ENCODE measurements around the genes LIPJ and ANKRD1.

GRCh38 chr10:88386931-88387603 is 196.1 kb downstream of the RNLS start:
- PRO-cap, 2 experiments, result peak in 2 of 2 experiments; most common plus-strand start chr10:88387448 (in 2); most common minus-strand start chr10:88387302 (in 2)

DNA sequence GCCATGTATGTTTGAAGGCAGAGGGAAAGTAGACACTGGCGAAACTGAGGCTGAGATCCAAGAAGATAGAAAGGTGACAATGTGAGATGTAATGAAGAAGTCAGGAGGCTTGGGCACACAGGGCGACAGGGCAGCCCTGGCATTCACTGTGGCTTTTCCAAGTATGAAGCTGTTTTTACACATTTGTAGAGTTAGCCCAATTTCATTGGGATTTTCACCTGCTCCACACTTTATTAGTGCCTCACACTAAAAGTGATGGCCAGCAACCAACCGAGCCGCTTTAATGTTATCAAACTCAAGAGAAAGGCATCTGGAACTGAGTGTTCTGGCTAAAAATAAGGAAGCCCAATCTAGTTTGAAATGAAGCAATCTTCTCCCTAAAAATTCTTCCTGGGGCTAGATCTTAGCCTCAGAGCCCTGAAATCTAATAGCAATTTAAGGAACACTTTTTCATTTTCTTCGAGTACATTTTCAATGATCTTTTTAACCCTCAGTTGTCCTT is 108.1 kb downstream of the RNLS start:
- PRO-cap, 2 experiments, result peak in 1 of 2 experiments; most common minus-strand start position 254 of the sequence (in 1)

- PRO-cap, 2 experiments, result no peak in any of the 2 experiments
Observed at GRCh38 chr10:88521092-88521601, 62.0 kb downstream of the RNLS start.

GRCh38 chr10:88586597-88587014 is at the start of gene LIPJ:
LIPJ (plus strand) TSS chr10:88586762.
- PRO-cap, 2 experiments, result no peak in any of the 2 experiments

- PRO-cap, 2 experiments, result no peak in any of the 2 experiments
Observed at GRCh38 chr10:88826197-88826886, 23.8 kb downstream of the LIPM start.

DNA sequence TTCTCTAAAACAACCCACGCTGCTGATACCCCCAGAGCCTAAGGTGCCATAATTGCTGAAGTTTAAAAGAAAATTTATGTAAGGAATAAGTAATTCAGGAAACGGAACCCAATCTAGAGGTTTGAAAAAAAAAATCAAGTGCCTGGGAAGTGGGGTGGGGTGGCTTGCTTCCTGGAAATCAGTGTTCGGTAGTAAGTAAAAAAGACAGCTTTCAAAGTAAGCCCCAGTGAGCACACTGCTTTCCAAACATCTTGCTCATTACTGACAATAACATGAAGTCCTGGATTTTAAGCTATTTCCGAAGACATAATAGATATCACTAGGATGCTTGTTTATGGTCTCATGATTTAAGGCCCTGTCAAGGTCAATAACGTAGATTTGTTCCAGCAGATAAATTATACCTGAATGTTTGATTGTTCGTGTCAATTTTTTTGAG is 1.2 kb downstream of the STAMBPL1 start:
- PRO-cap, 2 experiments, result no peak in any of the 2 experiments

DNA sequence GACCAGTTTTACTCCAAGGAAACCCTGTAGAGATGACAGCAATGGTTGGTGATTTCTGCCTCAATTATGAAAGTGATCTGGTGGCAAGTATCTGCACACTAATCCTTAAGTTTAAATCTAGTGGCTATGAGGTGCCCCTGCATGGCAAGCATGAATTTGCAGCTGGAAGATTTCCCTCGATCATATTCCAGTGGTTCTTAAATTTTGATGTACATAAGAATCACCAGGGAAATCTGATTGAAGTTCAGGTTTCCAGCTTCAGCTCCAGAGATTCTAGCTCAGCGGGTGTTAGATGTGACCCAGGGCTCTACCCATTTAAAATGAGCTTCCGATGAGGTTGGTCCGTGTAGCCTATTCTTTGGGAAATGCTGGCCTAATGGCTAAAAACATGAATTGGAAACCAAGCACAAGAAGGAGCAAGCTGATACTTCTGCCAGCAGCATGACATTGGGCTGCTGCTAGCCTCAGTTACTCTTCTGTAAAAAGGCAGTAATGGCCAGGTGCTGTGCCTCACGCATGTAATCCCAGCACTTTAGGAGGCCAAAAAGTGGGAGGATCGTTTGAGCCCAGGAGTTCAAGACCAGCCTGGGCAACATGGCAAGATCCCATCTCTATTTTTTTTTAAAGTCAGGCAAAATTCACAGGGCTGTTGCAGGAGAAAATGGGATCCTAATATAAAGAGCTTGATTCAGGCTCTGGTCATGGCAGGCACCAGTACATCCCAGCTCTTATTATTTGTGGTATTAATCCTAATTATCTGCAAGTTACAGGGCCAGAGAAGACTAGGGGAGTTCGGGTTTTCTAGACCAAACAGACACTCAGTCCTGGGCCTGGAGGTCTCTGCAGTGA is 19.5 kb downstream of the ACTA2 start:
- PRO-cap, 2 experiments, result no peak in any of the 2 experiments

DNA sequence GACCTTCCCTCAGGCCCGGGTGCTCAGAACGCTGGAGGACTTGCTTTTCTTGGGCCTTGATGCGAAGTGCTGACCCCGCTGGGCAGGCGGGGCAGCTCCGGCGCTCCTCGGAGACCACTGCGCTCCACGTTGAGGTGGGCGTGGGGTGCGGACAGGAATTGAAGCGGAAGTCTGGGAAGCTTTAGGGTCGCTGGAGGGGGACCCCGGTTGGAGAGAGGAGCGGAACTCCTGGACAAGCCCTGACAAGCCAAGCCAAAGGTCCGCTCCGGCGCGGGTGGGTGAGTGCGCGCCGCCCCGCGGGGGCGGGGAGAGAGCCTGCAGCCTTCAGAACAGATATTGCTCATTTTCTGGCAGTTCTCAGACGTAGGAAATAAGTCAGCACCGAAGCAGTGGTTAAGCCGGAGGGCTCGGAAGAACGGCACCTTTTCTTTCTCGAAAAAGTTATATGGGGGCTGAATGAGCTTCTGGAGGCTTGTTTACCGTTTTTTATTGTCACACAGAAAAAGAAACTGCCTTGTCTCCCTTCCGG is 545 bp downstream of the FAS start:
- PRO-cap, 2 experiments, result peak in 2 of 2 experiments; most common plus-strand start position 353 of the sequence (in 2); most common minus-strand start position 230 of the sequence (in 1)

DNA sequence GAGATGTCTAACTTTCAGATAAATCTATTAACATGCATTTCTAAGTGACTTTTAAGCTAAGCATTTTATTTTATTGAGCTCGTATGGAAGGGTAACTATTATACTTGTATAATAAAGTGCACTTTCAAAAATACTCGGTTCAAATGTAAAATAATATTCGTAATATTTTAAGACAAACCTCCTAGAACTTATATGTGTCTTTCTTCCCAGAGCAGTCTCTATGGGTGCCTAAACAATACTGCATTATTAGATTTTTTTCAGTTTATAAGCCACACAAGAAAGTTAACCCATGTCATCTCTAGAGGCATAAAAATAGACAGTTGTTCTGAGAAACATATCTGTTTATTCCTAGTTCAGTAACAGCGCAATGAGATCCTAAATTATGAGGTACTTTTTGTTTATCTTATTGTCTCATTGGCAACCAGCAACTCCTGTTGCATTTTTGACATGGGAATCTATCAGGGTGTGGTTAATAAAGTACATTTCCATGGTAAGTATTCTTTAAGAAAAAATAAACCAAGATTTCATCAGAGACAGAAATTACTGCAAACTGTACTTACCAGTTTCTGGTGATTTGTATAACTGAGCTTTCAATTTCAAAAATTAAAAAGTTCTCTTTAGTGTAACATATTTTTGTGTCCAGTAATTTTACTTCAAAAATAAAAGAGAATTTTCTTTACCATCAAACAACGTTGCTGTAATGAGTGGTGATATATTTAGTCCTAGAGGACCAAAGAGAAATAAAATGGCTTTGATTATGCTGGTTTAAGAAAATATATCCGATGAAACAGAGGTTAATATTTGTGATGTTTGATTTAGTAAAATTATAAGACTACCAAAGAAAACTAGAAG is 9.0 kb downstream of the FAS start:
- PRO-cap, 2 experiments, result no peak in any of the 2 experiments

DNA sequence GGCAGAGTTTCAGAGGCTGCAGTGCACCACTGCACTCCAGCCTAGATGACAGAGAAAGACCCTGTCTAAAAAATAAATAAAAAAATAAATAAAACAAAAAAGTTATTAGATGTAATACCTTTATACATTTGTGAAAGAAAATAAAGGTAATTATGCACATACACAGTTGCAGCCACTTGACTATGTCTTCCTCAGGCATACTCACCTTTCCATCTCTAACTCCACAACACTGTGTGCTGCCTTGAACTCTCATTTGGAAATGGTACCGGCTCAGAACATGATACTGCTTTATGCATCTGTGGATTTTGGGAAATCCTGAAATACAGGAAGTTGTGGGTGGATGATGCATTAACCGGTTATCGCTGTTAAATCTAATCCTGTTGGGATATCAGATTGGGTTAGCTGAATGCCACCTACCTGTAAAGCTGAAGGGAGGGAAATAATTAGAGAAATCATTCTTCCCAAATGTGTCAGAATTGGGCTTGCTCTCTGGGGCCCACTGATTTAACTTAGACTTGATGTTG is 54.1 kb downstream of the CH25H start:
- PRO-cap, 2 experiments, result peak in 1 of 2 experiments; most common minus-strand start position 261 of the sequence (in 1)

- PRO-cap, 2 experiments, result no peak in any of the 2 experiments
Observed at GRCh38 chr10:89242650-89243347, 8.8 kb downstream of the LIPA start.

GRCh38 chr10:89346247-89347277 is 18.8 kb downstream of the IFIT3 start:
- PRO-cap, 2 experiments, result no peak in any of the 2 experiments

DNA sequence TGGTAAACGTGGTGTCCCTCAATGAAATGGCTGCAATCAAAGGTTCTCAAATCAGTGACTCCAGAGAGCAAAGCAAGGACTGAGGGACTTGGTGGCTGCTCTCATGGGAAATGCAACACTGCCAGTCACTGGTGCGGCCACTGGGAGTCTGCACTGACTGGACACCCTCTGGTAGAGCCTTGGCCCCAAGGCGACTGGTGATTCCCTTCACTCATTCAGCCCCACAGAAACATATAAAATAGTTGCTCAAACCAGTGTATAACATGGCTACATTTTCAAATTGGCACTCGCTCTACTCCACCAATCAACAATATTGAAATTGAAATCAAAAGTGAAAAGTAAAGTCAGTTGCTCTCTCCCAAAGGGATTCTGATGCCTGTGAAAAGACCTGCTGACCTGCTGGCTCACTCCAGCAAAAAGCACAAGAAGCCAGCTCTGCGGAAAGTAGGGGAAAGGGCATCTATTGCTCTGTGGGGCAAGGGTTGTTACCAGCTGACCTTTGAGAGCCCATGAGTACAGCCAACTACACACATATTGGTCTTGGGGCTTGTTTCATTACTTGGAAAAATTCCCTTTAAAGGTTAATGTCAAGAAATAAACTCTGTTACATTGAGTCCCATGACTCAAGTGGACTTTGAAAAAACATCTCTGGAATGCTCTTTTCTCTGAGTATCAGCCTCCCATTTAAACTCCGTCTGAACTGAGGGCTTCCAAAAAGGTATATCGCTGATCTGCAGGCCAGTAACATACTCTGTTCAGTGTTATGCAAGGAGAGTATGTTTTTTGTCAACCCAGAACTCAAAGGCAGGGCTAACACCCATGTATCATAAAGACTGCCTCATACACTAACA is 53.4 kb downstream of the PANK1 start:
- PRO-cap, 2 experiments, result peak in 1 of 2 experiments; most common plus-strand start position 502 of the sequence (in 1); most common minus-strand start position 421 of the sequence (in 1)

DNA sequence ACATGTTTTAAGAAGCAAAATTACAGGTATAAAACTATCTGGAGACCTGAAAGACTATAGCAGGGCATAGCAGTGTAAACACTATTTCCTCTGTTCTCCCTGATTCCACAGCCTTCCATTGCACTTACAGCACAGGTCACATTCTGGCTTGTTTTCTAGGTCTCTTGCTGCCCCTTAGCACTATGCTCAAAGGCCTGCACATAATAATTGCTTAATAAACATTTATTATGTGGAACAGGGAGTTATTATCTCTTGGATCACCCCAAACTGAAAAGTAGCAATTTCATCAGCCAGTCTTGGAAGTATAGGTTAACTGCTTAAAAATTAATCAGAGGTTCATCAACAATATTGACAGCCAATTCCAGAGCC is 43.3 kb downstream of the PANK1 start:
- PRO-cap, 2 experiments, result no peak in any of the 2 experiments

- PRO-cap, 2 experiments, result no peak in any of the 2 experiments
Observed at GRCh38 chr10:90911671-90911987, 9.3 kb downstream of the ANKRD1 start.

DNA sequence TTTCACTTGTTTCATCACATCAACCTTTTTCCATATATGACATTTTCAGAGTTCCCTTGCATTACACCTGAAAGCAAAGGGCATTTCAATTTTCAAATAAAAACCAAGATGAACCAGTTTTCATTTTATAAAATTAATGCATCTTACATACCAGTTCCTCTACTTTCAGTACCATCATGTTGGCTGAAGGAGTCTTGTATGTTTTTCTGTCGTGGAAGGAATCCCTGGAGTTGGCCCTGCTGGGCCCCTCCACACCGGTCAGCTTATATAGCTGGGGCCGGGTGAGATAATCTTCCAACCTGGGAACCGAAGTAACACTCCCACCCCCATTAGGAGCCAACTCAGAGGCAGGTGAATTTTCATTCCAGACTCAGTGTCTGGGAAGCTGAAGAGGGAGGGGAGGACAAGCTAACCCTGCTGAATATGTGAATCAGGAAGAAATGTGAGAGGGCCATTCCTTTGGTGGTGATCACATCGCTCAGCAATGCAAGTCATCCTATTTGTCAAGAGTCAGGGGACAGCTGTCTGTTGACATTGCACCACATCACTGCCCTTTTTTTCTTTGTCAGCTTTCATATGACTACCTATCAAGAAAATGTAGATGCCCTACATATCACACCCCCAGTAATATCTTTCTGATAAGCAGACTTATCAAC is at the start of gene ANKRD1:
Gene ANKRD1 (minus strand): TSS at position 238 of the 656 bp plus-strand sequence.
- PRO-cap, 2 experiments, result peak in 2 of 2 experiments; most common plus-strand start position 362 of the sequence (in 1); most common minus-strand start position 238 of the sequence (in 2)

DNA sequence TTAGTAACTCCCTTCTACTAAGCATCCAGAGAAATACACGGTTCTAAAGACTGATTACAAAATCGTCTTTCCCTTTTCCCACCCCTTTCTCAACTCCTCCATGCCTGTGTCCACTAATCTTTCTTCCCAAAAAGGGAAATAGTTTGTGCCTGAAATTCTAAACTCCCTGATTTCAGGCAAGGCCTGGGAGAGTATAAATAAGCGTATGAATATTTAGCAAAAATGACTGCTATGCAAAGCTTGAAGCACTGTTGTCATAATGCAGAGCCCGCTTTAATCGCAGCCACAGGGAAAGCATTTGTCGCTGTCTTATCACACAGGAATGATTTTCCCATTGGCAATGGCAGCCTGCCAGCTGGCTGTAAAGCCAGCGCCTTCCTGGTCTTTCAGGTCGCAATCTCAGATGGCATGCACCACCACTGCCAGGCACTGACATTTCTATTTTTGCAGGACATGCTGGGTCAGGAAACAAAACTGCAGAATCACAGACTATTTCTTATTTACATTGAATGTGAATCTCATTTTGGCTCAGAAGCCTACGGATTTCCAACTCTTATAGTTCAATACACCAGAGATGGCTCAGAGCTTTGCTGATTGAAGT is 142.8 kb upstream of the PCGF5 start:
- PRO-cap, 2 experiments, result peak in 1 of 2 experiments; most common plus-strand start position 442 of the sequence (in 1); most common minus-strand start position 168 of the sequence (in 1)

DNA sequence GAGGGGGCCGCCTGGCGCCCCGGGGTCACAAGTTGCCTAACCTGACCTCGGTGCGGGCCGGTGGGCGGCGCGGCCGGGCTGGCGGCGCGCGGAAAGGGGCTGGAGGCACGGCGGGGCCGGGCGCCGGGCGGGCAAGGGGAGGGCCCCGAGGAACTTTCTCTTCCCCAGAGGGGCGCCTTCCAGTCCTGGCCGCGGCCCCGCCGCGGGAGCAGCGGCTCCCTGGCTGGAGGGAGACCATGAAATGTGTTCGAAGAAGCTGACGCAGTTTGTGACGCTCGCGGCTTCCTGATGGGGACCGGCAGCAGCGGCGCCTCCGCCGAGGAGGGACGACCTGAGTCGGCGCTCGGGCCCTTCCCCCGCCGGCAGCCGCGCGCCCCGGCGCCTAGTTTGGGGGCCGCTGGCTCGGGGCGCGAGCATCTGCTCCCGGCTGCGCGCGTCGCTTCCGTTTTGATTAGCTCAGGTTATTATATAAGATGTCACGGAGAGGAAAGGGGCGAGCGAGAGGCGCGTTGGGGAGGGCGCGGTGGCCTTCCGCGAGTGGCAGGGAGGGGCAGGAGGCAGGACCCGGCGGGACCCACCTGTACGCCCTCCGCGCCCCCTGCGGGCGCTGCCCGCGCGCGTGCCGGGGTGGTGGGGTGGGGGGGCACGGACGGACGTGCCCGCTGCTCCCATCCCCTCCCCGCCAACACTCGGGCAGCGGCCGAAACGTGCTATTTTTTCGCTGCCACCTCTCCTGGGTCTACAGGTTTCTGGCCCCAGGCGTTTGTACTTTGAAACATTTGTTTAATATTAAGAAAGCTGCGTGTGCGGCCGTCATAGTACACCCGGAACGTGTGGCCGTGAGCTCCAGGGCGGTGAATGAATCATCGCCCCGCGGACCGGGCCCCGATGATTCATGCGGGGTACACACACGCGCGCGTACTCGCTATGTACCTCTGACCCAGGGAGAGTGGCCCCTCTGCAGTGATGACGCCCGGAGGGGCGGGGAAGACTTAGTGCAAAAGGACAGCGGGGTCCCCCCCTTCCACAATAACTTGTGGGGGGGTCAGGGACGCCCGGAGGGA is 56.9 kb upstream of the PCGF5 start:
- PRO-cap, 2 experiments, result peak in 2 of 2 experiments; most common plus-strand start position 182 of the sequence (in 2); most common minus-strand start position 210 of the sequence (in 1)

- PRO-cap, 2 experiments, result no peak in any of the 2 experiments
Observed at GRCh38 chr10:91525796-91526539, 106.9 kb downstream of the PPP1R3C start.

DNA sequence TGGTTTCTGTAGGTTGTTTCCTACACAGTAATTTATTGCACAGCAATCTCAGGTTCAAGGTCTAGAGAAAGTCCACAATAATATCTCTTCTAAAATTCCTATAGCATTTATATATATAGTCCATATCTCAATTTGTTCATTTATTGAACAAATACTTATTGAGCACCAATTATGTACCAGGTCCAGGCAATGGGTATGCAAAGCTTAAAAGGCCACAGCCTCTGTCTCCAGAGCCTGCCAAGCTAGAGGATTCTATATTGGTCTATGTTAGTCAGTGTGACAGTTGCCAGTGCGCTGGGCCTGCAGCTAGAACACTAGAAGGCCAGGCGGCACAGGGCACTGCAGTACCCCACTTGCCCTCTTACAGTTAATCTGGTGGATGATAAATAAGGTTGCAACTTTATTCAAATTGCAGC is 68.9 kb downstream of the PPP1R3C start:
- PRO-cap, 2 experiments, result peak in 2 of 2 experiments; most common plus-strand start position 317 of the sequence (in 2)

Data from heart right ventricle (tissue), 2 donors.